SK-N-DZ (cell line): ENCODE measurements around a stretch of chr1.

GRCh38 chr1:242302767-242303261 is 221.7 kb downstream of the PLD5 start:
RAMPAGE:
- cytosol, long total RNA = no peak
- nucleus, long total RNA = no peak

DNA sequence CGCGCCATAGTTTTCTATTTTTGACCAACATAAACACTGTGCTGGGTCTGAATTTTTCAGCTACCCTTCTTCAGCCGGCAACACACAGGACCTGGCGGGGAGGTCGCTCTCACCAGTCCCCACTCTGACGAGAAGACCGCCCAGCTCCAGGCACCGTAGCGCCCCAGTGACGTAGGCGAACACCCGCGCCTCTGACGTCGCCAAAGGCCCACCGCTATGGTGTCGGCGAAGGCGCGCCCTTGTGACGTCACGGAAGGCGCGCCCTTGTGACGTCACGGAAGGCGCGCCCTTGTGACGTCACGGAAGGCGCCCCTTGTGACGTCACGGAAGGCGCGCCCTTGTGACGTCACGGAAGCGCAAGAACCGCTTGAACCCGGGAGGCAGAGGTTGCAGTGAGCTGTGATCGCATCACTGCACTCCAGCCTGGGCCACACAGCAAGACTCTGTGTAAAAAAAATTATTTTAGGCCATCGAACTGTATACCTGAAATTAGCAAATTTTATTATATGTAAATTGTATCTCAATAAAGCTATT is 153.5 kb downstream of the CEP170 start:
RAMPAGE:
- cytosol, long total RNA = no peak
- nucleus, long total RNA = no peak

DNA sequence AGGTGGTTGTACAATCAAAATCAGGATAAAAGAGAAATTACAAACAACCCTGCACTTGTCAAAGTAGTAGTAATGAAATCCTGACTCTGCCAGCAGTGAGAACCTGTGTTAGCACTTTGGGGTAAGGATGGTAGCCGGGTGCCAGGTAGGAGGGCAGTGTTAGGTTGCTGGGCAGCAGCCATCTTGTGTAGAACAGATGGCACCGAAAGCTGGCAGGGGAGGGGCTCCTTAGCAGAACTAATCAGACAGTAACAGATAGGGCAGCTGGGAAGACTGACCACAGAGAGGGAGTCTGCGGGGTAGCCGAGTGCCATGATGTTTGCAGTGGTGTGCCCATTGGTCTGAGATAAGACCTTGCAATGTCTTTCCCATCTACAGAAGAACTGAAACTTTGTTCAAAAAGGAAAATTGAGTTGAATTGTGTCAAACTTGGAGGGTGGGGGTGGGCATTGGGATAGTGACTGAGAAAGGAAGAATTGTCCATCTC is 137.3 kb downstream of the SDCCAG8 start:
RAMPAGE:
- cytosol, long total RNA = no peak
- nucleus, long total RNA = no peak

DNA sequence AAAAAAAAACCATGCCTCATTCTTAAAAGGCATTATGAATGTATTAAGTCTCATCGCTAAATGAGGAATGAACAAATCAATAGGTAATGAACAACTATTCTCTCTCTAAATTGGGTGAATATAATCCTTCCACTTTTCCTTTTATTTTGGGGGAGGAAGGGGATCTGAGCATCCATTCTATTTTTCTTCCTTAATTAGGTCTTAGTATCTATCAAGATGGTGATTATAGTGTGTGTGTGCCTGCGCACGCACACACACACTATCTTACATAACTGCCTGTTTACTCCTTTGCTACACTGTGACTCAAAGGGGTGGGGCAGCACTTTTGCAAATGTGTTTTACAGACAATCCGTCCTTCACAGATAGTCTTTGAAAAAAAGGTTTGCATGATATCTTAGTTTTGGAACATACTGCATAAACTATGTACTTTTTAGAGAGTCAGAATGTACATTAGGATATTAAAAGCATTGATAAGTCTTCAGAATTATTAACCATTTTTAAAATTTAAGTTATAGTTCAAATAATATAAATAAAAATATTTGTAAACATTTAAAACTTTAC is 191.5 kb downstream of the SDCCAG8 start:
RAMPAGE:
- cytosol, long total RNA = no peak
- nucleus, long total RNA = no peak

DNA sequence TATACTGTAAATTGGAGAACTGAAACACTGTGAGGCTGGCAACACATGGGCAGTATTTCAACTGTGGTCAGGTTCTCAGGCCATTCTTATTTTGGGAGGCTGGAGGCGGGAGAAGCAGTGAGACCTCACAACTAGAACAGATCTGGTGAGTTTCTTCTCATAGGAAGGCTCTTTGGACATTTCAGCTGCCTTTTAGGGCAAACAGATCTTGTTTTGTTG is 216.0 kb downstream of the SDCCAG8 start:
RAMPAGE:
- cytosol, long total RNA = no peak
- nucleus, long total RNA = no peak

GRCh38 chr1:243559944-243560427 is 290.1 kb downstream of the AKT3 start:
RAMPAGE:
- cytosol, long total RNA = no peak
- nucleus, long total RNA = no peak

DNA sequence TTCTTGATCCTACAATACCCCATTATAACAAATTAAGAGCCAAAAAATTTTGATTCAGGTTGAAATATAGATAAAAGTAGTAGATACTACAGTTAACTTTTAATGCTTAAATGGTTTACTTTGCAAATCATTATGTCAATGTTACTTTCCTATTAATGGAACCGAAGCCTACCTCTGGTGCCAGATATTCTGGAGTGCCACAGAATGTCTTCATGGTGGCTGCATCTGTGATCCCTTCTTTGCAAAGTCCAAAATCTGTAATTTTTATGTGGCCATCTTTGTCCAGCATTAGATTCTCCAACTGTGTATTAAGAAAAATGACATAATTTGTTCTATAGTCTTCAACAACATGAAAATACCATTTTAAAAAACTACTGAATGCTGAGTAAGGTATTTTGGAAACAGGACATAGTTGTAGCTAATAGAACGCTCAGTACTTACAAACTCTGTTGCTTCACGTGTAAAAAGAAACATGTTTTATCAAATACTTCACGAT is 286.4 kb downstream of the AKT3 start:
RAMPAGE:
- cytosol, long total RNA = no peak
- nucleus, long total RNA = no peak

GRCh38 chr1:243706063-243706439 is 144.0 kb downstream of the AKT3 start:
RAMPAGE:
- cytosol, long total RNA = no peak
- nucleus, long total RNA = no peak

GRCh38 chr1:243739455-243740219 is 110.4 kb downstream of the AKT3 start:
RAMPAGE:
- cytosol, long total RNA = no peak
- nucleus, long total RNA = no peak

GRCh38 chr1:243849811-243850153 is 261 bp downstream of the AKT3 start:
RAMPAGE:
- cytosol, long total RNA = start-site peak on the minus strand at chr1:243850055-243850103, 56 and 85 reads in 2 replicates
- nucleus, long total RNA = no peak

DNA sequence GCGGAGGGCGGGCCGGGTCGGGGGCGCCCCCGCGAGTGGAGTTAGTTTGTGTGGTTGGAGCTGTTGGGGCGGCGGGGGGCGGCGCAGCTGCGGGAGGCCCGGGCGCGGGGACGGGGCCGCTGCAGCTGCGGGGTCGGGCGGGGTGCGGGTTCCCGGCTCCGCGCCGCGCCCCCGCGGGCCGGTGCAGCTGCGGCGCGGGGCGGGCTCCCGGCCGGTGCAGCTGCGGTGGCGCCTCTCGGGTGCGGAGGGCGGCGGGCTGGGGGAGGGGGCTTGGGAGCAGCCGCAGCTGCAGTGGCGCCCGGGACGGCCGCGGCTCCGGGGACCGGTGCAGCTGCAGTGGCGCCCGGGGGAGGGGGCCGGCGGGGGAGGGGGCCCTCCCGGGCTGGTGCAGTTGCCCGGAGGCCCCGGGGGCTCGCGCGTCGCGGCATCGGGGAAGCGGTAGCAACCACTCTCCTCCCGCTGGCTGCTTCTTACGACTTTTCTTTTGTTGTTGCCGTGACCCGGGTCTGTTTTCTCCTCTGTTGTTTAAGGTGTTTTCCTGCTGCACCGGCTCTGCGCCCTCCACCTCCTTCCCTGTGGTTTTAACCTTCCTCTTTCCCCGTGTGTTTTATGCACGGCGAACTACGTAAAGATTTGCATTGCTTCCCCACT is 1.9 kb upstream of the ZBTB18 start:
RAMPAGE:
- cytosol, long total RNA = no peak
- nucleus, long total RNA = no peak

DNA sequence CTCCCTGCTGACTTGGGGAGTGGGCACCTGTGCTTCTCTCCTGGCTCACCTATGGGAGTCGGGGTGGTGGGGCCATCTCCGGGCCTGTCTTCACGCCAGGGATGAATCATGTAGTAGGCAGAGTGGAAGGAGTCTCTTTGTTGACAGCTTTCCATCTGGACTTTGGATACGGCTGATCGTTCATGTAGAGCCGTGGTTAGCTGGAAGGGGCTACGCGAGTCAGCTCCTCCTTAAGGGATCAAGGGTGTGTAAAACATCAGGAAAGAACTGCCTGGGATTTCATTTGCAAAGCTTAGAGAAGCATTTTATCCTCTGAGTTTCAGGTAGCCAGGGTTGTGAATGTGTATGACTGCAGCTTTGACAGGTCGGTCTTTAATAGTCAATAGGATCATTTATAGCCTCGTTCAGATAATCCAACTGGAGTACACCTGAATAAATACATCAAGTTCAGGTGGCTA is 14.4 kb downstream of the ZBTB18 start:
RAMPAGE:
- cytosol, long total RNA = no peak
- nucleus, long total RNA = no peak

DNA sequence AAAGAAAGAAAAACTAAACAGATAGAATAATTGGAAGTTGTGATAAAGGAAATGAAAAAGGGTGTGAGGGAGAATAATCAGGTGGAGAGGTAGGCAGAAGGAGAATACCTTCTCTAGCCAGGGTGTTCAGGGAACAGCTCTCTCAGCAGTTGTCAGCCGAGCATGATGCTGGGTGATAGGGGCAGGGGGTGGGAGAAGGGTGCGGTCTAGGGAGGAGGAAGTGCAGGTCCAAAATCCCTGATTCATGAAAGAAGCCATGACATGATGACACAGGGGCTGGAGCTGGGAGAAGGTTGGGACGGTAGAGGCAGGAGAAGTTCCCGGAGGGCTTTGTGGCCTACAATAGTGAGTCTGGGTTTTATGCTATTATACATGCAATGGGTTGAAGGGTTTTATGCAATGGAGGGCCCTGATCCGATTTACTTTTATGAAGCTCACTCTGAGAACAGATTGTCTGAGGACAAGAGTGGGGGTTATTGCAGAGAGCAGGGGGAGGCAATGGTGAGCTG is 14.5 kb downstream of the C1orf100 start:
RAMPAGE:
- cytosol, long total RNA = no peak
- nucleus, long total RNA = no peak

RAMPAGE:
- cytosol, long total RNA = no peak
- nucleus, long total RNA = no peak
Observed at GRCh38 chr1:244450596-244450890, 1.2 kb downstream of the ADSS2 start.

DNA sequence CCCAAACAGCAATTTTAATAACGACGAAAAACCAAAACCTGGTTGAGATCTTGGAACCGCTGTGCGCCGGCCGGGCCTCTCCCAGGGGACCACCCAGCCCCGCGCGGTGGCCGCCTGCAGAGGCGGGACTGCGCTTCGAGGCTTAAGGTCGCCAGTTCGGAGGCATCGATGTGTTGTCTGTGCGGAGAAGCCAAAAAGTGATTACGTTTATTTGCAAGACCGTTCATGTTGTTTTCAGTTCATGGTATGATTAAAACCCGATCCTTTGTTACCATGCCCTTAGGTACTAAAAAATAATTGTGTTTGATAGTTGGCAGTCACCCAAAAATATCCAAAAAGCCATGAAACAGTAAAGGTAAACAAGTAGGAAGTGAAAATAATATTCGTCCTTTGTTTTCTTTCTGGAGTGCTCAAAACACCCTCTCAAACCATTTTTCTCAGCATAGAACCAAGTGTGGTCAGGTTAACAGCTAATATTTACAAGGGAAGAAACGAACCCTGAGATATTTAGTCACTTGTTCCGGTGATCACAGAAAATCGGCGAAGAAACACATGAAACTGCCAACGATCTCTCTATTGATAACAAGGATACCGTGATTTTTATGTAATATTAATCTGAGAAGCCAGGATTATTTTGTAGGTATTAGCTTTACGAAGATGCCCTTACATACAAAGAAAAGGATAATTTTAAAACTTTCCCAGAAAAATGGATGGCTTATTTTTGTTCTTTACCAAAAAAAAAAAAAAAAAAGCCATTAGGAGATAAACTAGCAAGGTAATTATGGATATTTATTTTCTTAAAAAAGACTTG is 1.9 kb downstream of the EFCAB2 start:
RAMPAGE:
- cytosol, long total RNA = no peak
- nucleus, long total RNA = no peak

DNA sequence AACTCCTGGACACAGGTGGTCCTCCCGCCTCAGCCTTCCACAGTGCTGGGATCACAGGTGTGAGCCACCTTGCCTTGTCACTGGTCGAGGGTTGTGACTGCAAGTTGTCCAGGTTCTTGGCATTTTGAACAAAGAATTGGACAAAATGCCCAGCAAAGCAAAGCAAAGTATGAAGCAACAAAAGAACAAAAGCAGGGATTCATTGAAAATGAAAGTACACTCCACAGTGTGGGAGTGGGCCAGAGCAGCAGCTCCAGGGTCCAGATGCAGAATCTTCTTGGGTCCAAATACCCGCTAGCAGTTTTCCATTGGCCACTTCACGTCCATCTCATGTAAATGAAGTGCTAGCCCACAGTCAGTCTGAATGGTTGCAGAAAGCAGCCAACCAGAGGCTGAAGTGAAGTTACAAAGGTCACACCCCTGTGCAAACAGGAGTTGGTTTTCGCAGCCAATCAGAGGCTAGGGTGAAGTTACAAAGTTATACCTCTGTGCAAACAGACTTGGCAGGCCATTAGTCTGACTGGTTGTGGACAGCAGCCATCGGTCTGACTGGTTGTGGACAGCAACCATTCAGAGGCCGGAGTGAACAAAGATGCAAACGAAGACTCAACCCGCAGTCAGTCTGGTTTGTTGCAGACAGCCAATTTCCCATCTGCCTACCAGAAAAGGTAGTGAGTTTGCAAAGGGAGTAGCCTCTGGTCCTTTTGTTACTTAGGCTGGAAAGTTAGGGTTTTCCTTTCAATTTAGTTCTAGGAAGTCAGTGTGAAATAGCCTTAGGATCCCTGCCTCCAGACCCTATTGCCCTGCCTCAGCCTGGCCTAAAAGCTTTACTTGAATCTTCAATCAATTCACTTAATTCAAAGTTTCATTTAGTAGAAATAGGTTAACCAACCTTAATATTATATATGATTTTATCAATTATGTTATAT is 76.0 kb downstream of the EFCAB2 start:
RAMPAGE:
- cytosol, long total RNA = no peak
- nucleus, long total RNA = no peak

DNA sequence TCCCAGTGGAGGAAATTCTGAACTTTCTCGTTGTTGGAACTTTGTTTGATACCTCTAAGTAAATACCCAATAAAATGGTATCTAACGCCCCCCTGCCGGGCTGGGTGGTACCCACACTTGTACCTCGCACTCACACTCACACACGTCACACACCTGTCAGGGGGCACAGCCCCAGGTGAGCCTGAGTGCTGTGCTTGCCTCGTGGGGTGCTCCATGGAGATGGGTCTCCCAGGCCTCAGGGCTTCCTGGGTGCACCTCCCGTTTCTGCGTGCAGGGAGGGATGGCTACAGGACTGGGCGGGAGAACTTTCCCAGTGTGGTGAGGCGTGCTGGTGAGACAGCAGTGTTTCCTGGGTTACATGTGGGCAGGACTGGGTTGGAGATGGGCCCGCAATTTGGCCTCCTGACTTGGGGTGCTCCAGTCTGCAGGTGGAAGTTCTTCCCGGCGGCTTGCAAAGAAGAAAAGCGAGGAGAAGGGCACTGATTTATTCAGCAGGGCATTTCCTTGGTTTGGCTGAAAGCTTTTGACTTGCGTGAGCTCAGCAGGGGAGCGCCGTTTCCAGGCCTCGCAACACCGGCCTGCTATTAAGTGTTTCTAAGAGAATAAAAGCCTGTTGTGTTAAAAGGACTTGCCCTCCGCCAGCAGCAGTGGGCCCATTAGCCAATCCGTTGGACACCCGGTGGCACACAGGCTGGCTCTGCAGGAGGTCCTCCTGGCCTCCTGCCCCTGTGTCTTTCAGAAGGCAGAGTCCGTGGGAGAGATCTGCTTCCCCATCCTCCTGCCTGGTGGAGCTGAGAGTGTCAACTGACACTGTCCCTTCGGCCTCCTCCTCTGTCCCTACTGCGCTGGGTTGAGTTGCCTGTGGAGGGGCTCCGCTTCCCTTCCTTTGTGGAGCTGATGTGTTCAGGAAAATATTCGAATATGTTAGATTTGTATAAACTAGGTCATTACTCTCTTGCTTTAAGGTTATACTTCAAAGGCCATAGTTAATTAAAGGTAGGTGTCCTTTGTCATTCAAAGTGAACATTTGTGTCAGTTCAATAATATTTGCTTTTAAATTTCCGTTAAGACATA is 79.8 kb downstream of the KIF26B start:
RAMPAGE:
- cytosol, long total RNA = no peak
- nucleus, long total RNA = no peak

RAMPAGE:
- cytosol, long total RNA = no peak
- nucleus, long total RNA = no peak
Observed at GRCh38 chr1:245917748-245918557, 589.1 kb downstream of the SMYD3 start.

RAMPAGE:
- cytosol, long total RNA = no peak
- nucleus, long total RNA = no peak
Observed at GRCh38 chr1:245929880-245930323, 577.2 kb downstream of the SMYD3 start.

RAMPAGE:
- cytosol, long total RNA = no peak
- nucleus, long total RNA = no peak
Observed at GRCh38 chr1:245946897-245947531, 560.1 kb downstream of the SMYD3 start.